M059J (cell line): ENCODE measurements around the gene CLCN3.

DNA sequence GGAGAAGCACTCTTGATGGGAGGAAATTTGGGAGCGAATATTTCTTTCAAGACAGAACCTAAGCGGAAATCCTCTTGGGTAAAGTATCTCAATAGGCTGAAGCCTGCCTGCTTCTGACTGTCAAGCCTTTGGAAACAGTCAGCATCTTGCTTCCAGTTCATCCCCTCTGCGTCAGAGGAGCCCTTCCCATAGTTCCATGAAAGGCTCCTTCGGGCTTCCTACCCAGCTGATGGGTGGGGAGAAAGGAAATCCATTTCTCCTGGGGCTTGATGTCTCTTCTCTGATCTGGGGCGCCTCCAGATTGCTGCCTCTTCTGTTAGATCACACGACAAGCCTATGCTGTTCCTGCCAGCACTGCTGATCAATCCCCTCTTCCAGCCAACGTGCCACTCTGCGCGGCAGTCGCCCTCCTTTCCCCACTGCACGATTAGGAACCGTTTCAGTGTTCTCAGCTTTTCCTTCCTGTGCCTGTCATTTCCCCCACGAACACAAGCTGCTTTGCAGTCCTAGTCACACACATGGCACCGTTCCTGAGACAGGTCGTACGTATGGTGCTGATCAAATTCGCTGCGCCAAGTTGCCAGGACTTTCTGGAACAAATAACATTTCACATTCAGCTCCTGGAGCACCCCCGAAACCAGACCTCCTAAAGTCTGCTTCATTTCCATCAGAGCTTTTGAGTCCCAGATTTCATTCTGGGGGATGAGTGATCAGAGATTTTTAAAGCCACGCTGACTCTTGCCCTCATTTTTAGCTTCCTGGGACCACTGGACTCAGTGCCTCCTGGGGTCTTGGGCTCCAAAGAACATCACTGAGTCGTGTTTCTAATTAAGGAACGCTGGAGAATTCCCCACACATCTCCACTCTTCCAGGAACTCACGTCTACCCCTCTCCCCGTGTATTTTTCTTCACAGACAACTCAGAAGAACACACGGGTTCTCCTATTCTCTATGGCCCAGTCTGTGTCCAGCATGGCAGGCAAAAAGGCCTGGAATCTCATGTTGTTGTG, 49.8 kb upstream of the CBR4 start:
- RAMPAGE, long total RNA = no peak

DNA sequence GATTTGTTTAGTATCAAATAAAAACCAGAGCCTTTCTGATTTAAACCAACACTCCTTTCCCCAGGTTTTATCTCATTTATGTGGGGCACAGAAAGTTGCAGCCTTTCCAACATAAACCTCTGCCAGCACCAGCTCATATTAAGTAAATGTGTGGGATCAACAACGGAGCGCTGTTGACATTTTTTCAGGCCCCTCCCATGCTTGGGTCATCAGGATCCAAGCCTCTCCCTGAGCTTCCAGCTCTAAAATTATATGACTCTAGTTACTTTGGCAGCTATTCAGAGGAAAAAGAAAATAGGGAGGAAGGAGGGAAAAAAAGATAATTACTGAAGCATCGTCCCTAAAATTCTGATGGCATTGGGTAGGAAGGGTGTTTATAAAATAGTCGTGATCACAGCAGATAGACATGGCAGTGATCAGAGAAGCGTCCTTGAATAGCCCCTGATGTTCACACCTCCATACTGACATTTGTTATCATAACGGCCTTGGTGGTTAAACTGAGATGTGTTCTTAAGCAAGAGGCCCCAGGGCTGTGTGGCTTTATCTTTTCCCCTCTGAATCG, 52.5 kb upstream of the CBR4 start:
- RAMPAGE, long total RNA = no peak

- RAMPAGE, long total RNA = no peak
These were observed 71.0 kb upstream of the CBR4 start for GRCh38 chr4:169080982-169081498.

DNA sequence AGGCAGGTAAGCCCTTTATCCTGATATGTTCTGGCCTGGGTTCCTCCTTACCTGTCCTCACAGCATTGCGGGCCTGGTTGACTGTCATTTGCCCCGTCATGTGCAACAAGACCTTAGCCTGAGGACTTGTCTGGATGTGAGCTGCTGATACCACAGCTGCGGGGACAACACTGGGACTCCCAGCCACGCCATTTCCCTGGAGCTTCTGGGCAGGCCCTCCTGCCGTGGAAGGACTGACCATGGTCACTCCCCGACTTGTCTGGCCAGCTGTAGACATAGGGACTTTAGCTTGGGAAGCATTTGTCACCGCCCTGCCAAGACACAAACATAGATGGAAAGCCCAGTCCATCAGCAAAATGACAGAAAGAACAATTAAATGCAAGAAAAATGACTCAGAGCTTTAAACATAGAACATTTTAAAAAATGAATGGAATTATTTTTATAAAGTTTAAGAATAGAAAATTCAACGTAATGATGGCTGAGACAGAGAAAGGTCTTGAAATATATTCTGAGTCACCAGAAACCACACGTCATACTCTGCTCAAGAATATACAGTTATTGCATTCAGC, 107.5 kb upstream of the CBR4 start:
- RAMPAGE, long total RNA = no peak

GRCh38 chr4:169251930-169252252, 18.9 kb downstream of the SH3RF1 start:
- RAMPAGE, long total RNA = no peak

DNA sequence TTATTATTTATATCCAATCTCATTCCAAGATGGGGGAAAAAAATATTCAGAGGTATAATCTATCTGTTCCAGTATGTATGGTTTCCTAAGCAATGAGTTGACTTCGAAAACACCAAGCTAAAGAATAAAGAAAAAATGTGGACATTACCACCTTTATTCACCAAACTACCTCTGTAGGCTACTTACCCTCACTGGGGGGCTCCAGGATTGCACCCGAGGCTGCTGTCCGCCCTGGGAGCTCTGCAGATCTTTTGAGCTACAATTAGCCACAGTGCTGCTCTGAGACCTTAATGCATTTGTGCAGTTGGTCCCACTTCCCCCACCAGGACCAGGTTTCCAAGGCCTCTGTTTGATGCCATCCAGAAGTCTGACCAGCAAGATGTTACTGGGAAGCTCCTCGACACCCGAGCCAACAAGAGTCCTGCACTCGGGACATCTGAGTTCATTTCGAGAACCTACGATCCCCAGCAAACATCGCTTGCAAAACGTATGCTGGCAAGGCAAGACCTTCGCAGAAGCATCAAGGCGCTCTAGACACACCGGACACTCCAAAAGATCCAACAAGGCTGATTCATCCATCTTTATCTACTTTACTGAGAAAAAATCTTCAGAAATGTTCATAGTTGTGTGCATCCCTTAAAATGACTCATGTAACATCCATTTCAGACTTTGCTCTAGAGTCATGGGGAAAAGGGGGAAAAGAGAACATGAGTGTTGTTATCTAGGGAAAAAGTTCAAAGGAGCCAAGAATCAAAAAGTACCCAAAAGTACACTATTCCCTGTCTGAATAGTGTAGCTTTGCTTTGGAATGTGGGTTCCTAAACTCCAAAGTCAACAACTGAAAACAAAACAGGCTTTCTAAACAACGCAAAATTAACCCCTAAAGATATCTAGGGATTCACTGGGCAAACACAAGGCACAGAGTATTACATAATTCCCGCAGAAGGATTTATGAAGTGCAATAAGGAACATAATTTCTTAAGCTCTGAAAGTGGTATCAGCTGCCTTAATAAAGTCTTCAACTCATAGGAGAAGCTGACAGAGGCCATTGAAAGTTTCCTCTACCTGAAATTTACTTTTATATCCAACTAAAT, 1.8 kb downstream of the SH3RF1 start:
- RAMPAGE, long total RNA = no peak

GRCh38 chr4:169561266-169562445, 50.7 kb downstream of the NEK1 start:
- RAMPAGE, long total RNA = no peak

GRCh38 chr4:169620289-169621188, at the start of gene CLCN3:
TSS of gene CLCN3 (plus strand) at chr4:169620578.
- RAMPAGE, long total RNA = no peak

GRCh38 chr4:169774265-169775515, 16.9 kb upstream of the HPF1 start:
- RAMPAGE, long total RNA = no peak

GRCh38 chr4:170026747-170027740, 849 bp upstream of the MFAP3L start:
- RAMPAGE, long total RNA = no peak

DNA sequence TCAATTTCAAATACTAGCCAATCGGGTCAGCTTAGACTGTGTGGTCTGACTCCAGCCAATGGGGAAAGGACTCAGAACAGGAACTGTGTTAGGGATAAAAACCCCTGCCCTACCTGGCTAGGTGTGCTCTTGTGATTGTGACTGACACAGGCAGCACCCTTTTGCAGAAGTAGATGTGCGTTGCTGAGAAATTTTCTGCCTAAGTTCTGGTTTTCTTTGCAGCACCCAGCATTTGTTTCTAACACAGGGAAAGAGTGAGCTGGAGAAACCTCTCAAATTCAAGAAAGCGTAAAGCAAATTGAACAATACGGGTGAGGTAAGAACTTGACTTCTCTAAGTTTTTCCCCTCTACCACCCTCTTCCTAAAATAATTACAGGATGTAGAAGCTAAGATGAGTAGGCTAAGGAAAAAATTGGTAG, 136.7 kb upstream of the AADAT start:
- RAMPAGE, long total RNA = no peak

- RAMPAGE, long total RNA = no peak
These were observed 698.8 kb upstream of the AADAT start for GRCh38 chr4:170788376-170789198.

GRCh38 chr4:171812323-171813148, 668 bp upstream of the GALNTL6 start:
- RAMPAGE, long total RNA = no peak

GRCh38 chr4:172155945-172156541, 342.8 kb downstream of the GALNTL6 start:
- RAMPAGE, long total RNA = no peak

DNA sequence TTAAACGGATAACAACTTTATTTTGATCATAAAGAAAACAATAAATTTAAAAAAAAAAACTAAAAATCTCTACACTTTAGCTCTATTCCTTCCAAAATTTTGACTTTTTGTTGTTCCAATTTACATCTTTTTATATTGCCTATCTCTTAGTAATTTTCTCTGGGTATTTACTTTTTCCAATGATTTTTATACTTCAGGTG, 463.3 kb upstream of the GALNT7 start:
- RAMPAGE, long total RNA = no peak

DNA sequence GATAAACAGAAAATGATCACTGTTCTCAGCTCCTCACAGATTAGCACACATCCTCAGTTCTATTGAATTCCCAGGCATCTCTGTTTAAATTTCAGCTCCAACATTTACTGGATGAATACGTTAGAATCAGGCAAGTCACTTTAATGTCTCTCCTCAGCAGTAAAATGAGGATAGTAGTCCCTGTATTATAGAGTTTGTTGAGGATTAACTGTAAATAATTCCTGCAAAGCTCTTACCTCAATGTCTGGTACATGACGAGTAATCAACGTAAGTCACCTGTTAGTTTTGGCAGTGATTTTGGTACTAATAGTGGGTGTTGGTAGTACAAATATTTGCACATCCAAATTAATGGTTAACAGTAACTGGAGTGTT, 189.8 kb upstream of the GALNT7 start:
- RAMPAGE, long total RNA = no peak

GRCh38 chr4:173176162-173177046, 7.8 kb downstream of the GALNT7 start:
- RAMPAGE, long total RNA = no peak

DNA sequence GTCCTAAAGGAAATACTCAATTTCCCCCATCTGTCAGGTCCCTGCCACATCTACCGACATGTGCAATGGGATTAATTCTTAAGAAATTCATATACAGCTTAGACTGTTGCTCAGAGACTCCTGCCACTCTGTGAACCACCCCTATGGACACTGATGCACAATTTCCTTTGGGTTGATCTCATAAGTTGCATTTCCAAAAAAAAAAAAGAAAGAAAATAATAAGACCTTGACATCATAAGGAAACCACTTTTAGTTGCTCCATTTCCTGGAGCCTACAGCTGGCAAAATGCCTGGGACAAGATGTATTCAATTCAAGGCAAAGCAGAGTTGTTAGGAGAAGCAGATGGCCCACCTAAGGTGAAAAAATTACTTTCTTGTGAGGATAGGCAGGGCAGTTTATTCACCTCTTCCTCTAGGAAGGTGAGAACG, 14.0 kb upstream of the SCRG1 start:
- RAMPAGE, long total RNA = no peak

DNA sequence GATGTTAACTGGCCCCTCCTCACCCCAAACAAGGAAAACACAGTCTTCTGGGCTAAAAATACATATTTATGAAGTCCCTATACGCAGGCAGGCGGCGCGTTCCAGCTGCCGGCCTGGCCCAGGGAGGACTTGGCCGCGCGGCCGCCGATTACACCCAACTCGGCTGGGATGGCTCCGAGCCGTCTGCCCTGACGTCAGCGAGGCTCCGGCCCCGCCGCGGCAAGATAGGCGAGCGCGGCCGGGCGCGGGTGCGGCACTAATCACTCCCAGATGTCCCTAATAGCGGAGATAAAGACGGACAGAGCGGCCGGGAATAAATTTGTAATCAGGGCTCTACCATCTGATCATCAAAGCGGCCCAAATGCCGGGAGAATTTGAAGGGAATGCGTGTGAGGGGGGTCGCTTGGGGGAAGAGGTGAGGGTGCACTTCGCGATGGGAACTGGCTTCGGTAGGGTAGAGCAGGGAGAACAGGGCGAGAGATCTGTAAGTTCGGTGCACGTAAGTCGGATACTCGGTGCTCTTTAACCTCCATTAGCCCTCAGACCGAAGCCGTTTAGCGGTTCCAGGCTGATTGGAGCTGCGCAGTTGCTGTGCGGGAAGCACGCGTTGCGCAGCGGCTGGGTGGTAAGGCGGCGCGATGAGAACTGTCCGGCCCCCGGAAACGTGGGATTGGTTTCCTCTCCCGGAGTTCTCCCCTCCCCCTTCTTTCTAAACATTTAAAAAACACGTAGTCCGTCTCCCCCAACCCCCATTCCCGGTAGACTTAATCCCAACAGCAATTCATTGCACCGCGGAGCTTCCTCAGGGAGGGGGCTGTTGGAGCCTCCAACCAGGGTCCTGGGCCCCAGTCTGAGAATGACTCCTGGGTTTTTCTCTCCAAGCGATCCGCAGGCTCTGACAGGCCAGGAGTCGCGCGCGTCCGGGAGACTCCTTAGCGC, 7.6 kb downstream of the HAND2 start:
- RAMPAGE, long total RNA = no peak

DNA sequence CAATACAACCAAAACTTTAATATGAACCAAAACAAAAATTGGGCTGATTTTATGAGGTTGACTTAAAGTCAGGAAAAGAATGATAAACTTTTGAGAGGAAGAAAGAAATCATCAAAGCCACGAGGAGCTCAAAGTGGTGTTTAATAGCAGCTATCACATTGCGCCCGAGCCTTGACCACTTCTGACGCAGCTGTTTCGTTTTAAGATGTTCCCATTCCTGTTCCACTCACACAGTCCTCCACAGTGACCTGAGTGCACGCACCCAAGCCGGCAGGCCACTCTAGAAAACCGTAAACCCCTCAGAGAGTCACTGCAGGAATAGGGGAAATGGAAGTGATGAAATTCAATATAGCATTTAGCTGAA, 17.8 kb upstream of the HAND2 start:
- RAMPAGE, long total RNA = no peak